Karpas-422 (cell line): Measurements from ENCODE around the genes RNF144B, NRSN1 and GPLD1.

GRCh38 chr6:18387057-18387850, at the start of gene RNF144B:
Gene RNF144B (plus strand): TSS chr6:18387350.
- PRO-cap, result bidirectional peak, plus-strand start at chr6:18387350, minus-strand start at chr6:18387325
- RAMPAGE, long total RNA, result no peak

DNA sequence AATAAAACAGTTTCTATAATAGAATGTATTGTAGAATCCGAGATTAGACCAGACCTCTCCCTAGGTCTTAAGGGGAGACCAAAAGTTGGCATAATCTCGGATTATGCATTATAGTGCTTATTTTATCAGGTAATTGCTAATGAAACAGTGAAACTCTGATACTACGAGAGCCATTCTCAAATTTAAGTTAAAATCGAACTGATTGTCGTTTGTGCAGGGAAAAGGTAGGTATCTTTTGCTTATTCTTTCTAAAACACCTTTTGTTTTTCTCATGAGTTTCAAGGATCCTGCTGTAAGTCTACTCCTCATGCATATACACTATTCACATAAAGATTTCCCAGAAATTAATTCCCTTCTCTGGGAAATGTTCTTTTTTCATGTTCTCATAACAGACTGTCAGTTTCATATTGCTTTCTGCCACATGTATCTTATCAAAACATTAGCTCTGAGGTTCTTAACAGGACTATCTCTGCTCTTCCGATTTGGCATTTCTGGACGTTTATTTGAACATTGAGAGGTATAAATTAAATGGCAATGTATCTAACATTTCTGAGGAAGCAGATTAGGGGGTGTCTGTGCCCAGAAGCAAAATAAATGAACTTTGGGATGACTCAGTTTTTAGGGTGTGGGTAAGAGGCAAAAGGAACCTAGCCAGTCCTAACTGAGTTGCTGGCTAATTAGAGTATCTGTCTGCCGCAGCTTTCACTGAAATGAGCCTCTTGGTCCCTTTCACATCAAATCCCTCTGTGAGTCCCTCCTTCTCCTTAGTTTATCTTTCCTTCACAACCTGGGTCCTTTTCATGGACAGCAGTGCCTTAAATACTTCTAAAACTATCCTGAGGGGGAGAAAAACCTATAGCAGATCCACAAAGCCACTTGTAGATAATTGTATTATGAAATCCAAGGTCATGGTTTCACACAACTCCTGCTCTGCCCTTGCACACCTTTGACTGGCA, 979 bp downstream of the RNF144B start:
- PRO-cap, result no peak
- RAMPAGE, long total RNA, result no peak

DNA sequence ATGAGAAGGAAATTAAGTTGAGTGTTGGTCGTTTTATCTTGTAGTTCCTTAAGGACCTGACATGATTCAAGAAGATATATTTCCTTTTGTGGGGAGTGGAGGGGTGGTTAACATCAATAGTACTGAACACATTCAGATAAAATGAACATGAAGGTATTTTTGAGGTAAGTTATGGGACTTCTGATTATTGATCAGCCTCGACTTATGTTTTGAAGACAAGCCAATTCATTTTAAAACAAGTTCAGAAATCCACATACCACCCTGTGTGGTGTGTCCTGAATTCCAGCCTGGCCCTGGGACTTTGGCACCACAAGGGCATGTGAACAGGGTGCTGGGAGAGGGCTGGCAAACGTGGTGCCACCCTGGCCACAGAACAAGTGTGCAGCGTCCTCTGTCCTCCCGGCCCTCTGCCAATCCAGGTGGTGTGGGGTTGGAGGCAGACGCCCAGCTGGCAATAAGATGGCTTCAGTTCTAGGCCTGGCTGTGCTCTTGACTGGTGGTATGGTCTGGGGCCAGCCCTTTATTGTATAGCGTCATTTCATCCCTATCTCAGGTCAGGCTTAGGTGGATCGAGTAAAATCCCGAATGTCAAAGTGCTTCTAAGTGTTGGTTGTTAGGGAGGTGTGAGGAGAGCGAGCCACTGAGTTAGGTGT, 84.1 kb downstream of the RNF144B start:
- PRO-cap, result no peak
- RAMPAGE, long total RNA, result no peak

DNA sequence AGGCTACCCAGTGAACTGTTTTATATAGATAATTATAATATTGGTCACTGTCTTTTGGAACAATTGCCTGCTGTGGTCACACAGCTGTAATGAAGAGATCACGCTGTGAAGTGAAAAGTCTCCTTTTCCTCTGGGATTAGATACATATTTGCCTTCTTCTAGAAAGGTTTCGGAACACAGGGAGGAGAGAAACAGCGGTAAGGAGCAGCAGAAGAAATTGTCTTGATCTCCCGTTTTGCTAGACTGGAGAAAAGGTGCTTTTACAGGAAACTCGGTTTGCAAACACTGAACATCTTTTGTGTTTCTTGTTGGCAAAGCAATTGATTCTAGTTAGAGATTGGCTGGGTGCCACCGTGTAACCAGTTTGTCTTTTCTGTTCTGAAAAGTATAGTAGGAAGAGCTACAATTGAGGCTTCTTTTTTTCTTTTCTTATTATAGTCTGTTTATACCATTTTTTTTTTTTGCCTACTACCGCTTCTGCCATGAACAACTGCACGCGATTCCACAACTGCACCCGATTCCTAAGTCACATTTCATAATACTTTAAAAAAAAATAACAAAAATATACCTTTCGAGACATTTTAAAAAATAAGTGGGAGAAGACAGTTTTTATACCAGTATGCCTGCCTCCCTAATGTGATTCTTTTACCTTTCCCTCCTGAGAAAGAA, 404.1 kb upstream of the ID4 start:
- PRO-cap, result no peak
- RAMPAGE, long total RNA, result no peak

DNA sequence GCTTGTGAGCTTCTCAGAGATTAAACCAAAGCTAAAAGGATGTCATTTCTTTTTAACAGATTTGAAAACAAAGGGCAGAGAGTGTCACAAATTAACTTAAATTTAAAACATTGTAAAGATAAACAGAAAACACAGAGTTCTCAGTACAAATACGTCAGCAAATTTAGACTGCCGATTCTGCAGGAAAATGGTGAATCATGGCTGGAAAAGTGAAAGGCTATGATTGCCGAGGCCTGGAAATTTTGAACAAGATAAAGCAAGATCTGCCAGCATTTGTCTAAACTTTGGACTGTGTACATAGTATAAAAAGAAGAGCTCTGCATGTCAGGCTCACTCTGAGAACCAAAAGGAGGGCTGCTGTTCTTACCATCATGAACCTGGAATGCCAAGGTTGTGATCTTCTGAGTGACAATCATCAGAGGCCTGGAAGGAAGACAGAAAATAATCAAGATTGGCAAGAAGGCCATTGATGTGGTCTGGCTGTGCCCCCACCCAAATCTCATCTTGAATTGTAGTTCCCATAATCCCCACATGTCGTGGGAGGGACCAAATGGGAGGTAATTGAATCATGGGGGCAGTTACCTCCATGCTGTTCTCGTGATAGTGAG, 81.4 kb downstream of the MBOAT1 start:
- PRO-cap, result no peak
- RAMPAGE, long total RNA, result no peak

DNA sequence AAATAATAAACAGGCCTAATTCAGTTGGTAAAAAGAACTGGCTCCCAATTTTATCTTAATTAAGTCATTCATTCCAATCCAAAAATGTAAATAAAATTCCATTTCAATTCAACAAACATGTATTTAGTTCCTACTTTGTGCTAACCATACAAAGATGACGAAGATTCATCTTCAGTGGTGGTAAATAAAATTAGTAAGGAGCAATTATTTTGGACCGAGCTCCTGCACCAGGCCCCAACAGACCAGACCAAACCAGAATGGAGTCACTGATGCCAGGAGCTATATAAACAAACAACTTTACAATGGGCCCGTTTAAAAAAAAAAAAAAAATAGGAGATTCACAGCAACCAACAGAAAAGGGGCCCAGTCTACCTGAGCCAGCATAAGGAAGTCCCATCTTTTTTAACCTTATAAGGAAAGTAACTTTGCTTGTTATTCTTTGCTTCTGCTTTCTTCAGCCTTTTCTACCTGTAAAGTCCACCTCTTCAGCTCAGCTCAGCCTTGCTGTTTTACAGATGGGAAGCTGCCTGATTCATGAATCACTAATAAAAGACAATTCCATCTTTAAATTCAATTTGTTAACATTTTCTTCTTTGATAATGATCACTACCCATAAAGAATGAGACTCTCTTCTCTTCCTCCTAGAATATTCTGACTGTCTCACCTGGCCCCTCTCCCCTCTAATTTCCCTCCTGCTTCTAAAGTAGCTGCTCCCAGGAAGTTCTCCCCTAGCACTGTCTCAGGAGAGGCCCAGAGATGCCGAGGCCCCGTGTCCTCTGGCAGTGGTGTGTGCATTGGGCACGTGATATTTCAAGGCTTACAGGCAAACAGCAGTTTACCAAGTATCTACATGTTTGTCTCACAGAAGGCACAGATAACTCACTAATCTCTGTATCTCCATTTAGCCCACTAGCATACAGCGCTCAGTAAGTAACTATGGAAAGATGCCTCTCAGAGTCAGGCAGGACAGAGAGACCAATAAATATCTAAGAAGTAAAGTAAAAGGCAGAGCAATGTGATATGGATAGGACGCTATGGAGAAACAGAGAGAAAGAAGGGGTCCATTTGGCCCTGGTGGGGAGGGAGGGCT, 8.4 kb downstream of the MBOAT1 start:
- PRO-cap, result no peak
- RAMPAGE, long total RNA, result no peak

- PRO-cap, result no peak
- RAMPAGE, long total RNA, result no peak
Observed at GRCh38 chr6:20491036-20492409, 42.7 kb upstream of the CDKAL1 start.

- PRO-cap, result no peak
- RAMPAGE, long total RNA, result no peak
Observed at GRCh38 chr6:21666845-21667822, 73.6 kb downstream of the SOX4 start.

- PRO-cap, result no peak
- RAMPAGE, long total RNA, result no peak
Observed at GRCh38 chr6:21953717-21954580, 342.9 kb downstream of the PRL start.

GRCh38 chr6:21987453-21987874, 309.4 kb downstream of the PRL start:
- PRO-cap, result no peak
- RAMPAGE, long total RNA, result no peak

GRCh38 chr6:22348942-22349644, 52.3 kb upstream of the PRL start:
- PRO-cap, result no peak
- RAMPAGE, long total RNA, result no peak

GRCh38 chr6:22888649-22889050, 319.3 kb downstream of the HDGFL1 start:
- PRO-cap, result no peak
- RAMPAGE, long total RNA, result no peak

- PRO-cap, result no peak
- RAMPAGE, long total RNA, result no peak
Observed at GRCh38 chr6:24125868-24126521, at the start of gene NRSN1. Gene NRSN1 (plus strand): TSS chr6:24126215.

- PRO-cap, result no peak
- RAMPAGE, long total RNA, result no peak
Observed at GRCh38 chr6:24394960-24395500, 7.7 kb upstream of the MRS2 start.

DNA sequence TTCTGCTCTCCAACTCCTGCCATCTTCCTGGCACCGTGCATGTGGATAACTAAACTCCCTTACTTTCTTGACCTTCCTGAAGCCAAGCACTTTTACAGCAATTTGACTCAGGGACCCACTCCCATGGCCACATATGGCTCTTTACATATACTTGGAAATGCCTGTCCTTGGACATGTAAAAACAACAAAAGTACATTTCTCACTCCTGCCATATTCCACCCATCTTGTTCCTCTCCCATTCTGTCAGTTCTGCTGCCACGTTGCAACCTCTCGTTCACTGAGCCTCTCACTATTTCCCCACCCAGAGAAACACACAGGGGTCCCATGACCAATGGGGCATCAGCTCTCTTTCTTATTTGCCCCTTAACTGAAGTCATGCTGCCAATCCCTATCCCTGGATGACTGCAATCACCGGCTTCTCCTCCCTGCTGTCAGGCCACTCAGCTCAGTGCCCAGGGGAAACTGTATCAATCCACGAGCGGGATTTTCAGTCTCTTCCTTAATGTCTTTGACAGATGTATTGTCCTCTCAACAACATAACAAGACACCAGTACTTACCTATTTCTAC, 437 bp downstream of the GPLD1 start:
- PRO-cap, result no peak
- RAMPAGE, long total RNA, result no peak

- PRO-cap, result no peak
- RAMPAGE, long total RNA, result no peak
Observed at GRCh38 chr6:24489425-24490305, at the start of gene GPLD1. Gene GPLD1 (minus strand): TSS chr6:24489578.

GRCh38 chr6:24497958-24498537, 3.3 kb downstream of the ALDH5A1 start:
- PRO-cap, result no peak
- RAMPAGE, long total RNA, result no peak

- PRO-cap, result no peak
- RAMPAGE, long total RNA, result no peak
Observed at GRCh38 chr6:24613788-24614582, 32.0 kb downstream of the KIAA0319 start.

GRCh38 chr6:24703191-24704257, 15.4 kb downstream of the C6orf62 start:
- PRO-cap, result no peak
- RAMPAGE, long total RNA, result no peak

DNA sequence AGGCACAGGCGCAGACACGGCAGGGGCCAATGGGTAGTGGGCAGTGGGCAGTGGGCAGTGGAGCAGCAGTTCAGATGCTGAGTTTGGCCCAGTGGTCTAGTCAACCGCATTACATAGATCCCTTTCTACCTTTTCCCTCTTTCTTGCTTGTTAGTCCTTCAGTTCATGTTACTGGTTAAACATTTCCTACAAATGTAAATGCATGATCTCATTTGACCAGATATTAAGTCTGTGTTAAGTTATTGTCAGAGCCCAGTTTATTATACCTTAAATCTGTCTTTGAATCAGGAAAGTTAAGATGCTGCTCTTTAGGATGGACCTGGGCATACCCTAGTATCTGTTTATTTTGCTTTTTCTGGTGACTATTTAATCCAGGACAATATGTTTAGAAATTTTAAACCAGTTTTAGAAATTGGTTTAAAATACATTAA, 1.8 kb downstream of the GMNN start:
- PRO-cap, result no peak
- RAMPAGE, long total RNA, result no peak